ENCODE data around the gene TM4SF4.

DNA sequence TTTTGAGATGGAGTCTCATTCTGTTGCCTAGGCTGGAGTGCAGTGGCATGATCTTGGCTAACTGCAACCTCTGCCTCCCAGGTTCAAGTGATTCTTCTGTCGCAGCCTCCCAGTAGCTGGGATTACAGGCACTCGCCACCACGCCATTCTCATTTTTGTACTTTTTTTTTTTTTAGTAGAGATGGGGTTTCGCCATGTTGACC, 21.2 kb downstream of the CP start:
- PRO-cap: no peak

DNA sequence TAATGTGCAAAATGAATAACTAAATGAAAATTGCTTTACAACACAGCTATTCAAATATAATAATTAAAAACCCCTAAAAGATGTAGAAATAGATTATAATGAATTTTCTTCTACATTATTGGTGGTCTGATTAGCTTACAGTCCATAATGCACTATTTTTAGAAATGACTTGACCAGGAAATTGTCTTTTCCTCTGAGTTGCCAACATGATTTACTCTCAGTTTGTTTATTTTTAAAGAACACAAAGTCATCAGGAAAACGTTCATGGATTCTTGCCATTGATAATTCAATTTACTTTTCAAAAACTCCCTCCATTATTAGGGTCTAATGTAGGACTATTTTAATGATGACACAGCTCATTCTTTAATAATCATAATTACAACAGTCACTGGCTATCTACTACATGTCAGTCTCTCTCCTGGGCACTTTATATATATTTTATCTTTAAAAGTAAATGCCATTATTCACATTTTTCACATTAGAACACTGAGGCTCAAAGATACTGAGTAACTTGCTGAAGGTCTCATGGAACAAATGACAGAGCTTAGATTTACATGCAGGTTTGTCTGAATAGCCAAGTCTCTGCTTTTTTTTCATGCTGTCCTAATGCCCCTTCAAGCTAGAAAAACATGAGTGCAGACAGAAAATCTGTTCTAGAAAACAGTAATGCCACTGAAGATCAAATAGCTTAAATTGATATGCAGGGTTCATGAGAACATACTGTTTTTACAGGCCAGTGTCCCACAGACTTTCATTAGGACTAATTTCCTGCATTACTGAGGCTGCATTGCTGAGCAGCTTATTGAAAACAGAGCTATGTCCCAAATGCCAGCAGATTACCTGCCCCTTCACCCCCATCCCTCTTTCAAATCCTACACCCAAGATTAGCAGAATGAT, 968 bp downstream of the TM4SF18 start:
- PRO-cap: no peak

- PRO-cap: no peak
Observed at GRCh38 chr3:149373237-149373674, 4.2 kb downstream of the TM4SF1 start.

- PRO-cap: no peak
Observed at GRCh38 chr3:149373675-149374340, 3.6 kb downstream of the TM4SF1 start.

- PRO-cap: no peak
Observed at GRCh38 chr3:149375060-149376369, 1.9 kb downstream of the TM4SF1 start.

- PRO-cap: no peak
Observed at GRCh38 chr3:149378457-149378906, 1.0 kb upstream of the TM4SF1 start.

DNA sequence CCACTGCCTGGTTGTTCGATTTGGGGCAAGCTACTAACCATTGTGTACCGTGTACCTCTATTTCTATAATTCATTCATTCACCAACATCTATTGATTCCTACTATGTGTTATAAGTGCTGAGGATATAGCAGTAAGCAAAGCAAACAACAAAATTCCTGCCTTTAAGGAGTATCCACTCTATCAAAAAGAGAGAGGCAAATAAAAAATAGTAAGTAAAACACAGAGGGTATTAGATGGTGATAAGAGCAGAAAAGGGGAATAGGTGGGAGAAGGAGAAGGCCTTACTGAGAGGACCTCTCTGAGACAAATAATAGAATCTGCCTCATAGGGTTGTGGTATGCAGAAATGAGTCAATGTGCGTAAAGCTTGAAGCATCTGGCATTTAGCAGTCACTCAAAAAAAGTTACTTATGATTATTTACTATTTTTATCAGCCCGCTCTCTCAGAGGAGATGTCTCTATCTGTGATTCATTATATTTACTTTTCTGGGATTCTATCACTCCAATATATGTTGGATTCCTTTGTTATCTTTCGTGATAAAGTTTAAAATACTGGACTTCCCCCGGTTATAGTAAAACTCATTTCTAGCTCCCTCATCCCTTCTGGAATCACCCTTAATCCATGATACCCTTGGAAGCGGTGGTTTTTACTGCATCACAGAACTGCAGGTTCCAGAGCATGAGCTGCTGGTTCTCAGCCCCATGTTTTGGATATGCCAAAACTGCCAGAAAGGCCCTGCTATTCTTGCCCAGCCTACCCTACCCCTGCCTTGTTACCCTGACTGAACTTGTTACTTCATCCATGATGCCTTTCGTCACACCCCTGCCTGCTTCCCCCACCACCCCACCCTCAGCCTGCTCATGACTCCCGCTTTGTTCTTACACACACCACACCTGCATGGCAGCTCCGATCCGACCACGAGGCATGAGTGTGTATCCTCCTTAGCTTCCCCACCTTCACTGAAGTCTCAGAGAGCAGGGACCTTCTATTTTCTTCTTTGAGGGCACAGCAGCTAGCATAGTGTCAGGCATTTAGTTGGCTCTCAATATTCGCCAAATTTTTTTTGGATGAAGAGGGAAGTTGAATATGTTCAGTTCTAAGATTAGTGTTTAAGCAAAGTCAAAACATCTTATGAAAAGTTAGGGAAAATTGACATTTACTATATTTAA, 4.8 kb upstream of the TM4SF1 start:
- PRO-cap: no peak

- PRO-cap: unidirectional peak, plus-strand start at chr3:149392096
Observed at GRCh38 chr3:149391857-149392219, 14.4 kb upstream of the TM4SF1 start.

GRCh38 chr3:149393514-149393713, 16.0 kb upstream of the TM4SF1 start:
- PRO-cap: unidirectional peak, plus-strand start at chr3:149393618

DNA sequence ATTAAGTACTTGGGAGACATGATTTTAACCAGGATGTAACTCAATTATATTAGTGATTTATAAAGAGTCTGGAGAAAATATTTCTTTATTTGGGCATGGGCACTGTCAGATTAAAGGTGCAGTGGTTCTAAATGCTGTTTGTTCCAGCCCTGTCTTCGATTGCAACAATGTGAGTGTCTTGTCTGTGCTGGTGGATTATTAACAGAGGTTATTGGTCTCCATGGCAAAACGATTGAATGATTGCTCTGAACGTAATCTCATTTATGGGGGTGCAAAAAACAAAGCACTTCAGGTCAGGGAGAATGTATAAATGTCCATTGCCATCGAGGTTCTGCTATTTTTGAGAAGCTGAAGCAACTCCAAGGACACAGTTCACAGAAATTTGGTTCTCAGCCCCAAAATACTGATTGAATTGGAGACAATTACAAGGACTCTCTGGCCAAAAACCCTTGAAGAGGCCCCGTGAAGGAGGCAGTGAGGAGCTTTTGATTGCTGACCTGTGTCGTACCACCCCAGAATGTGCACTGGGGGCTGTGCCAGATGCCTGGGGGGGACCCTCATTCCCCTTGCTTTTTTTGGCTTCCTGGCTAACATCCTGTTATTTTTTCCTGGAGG, at the start of gene TM4SF4:
TM4SF4 (plus strand) TSS at position 337 of the 615 bp plus-strand sequence.
- PRO-cap: bidirectional peak, plus-strand start at position 338 of the sequence, minus-strand start at position 169 of the sequence

DNA sequence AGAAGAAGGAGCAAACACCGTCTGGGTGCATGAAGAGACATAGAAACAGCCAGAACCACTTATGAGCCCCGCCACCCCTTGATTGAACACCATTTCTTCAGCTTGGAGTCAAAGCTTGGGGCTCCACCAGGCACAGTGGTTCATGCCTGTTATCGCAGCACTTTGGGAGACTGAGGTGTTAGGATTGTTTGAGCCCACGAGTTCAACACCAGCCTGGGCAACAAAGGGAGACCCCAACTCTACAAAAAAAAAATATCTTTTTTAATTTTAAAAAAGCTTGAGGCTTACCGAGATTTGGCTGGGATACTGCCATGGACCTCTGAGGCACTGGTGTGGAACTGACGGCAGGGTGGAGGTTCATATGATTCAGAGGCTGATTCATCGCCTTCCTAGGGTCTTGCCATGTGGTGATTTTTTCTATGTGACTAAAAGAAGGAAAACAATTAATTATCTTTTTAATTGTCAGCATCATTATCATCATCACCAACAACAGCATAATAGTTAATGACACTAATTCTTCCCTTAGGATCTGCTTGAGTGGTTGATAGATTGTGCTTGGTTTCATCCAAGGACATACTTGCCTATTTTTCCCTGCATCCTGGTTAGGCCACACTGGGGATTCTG, 85.1 kb downstream of the WWTR1 start:
- PRO-cap: no peak

DNA sequence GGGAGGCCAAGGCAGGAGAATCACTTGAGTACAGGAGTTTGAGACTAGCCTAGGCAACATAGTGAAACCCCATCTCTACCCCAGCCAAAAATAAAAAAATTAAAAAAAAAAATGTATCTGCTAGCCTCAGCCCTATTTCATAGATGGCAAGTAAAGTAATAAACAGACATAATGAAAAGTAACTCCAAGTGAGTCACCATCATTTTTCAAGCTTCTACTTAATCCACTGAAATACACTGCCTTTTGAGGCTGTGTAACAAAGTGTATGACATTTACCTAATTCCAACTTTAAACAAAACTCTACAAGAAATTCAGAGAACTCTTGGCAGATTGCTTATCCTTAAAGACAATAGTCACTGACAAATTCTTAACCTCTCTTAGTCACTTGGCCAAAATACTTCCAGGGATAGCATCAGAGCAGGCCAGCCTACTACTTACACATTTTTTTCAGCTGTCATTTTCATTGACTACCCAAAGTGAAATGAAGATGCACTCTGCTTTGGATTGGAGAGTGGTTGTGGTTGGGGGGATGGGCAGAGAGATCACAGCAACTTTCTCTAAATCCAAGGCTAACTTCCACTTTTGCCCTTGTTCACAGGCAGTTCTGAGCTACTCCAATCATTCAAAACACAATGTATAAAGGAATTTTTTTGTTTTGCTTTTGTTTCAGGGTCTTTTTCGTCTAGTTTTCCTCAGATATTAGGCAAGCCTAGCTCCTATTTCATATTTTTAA, 3.6 kb downstream of the WWTR1 start:
- PRO-cap: no peak

GRCh38 chr3:150241636-150242020, 166.5 kb upstream of the TSC22D2 start:
- PRO-cap: no peak

- PRO-cap: unidirectional peak, plus-strand start at chr3:150363160
Observed at GRCh38 chr3:150362758-150363463, 45.2 kb upstream of the TSC22D2 start.

GRCh38 chr3:150369855-150370716, 38.0 kb upstream of the TSC22D2 start:
- PRO-cap: no peak

DNA sequence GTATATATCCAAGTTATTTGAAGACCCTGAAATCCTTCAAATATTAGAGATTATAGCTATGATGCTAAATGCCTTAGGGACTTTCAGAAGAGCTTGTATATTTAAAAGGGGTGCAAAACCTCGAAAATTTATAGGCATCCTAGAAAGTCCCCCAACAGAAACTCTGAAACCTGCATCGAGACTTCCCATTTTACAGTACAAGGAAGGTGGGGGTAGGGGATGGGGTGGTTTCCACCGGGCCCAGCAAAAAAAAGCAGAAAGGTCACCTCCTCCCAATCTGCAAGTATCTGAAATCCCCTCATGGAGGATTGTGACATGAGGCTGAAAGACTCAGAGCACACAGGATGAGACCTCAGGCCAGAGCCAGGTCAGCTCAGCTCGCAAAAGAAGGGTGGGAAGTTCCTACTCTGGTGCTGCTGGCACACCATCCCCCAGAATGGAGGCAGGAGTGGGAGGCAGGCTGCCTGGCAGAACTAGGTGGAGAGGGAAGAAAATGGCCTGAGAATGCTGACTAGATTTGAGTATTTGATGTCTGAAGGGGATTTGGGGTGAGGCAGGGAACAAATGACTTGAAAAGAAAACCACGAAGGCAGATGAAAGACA, 22.7 kb upstream of the TSC22D2 start:
- PRO-cap: no peak

GRCh38 chr3:150409507-150410526, 1.7 kb downstream of the TSC22D2 start:
- PRO-cap: bidirectional peak, plus-strand start at chr3:150409705, minus-strand start at chr3:150409692; bidirectional peak, plus-strand start at chr3:150410150, minus-strand start at chr3:150410076; unidirectional peak, minus-strand start at chr3:150410456

DNA sequence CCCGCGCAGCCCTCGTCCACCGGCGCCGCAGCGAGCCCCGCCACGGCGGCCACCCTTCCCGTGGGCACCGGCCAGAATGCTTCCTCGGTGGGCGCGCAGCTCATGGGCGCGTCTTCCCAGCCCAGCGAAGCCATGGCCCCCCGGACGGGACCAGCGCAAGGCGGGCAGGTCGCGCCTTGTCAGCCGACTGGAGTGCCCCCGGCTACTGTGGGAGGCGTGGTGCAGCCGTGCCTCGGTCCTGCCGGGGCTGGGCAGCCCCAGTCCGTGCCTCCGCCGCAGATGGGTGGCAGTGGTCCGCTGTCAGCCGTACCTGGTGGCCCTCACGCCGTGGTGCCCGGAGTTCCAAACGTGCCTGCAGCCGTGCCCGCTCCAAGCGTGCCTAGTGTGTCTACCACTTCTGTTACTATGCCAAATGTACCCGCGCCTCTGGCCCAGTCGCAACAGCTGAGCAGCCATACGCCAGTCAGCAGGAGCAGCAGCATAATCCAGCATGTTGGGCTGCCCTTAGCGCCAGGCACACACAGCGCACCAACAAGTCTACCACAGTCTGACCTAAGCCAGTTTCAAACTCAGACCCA, 2.5 kb downstream of the TSC22D2 start:
- PRO-cap: unidirectional peak, minus-strand start at position 407 of the sequence

- PRO-cap: no peak
Observed at GRCh38 chr3:150414222-150414977, 6.3 kb downstream of the TSC22D2 start.

- PRO-cap: no peak
Observed at GRCh38 chr3:150600745-150601649, 2.1 kb upstream of the SELENOT start.